Heart (tissue), 3 donors: ENCODE measurements around a stretch of chr7.

DNA sequence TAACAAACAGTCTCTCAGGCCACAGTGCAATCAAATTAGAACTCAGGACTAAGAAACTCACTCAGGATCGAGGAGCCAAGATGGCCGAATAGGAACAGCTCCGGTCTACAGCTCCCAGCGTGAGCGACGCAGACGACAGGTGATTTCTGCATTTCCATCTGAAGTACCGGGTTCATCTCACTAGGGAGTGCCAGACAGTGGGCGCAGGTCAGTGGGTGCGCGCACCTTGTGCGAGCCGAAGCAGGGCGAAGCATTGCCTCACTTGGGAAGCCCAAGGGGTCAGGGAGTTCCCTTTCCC lies 183.3 kb downstream of the ETV1 start:
- RAMPAGE, long total RNA, 2 experiments = no peak in any of the 2 experiments

DNA sequence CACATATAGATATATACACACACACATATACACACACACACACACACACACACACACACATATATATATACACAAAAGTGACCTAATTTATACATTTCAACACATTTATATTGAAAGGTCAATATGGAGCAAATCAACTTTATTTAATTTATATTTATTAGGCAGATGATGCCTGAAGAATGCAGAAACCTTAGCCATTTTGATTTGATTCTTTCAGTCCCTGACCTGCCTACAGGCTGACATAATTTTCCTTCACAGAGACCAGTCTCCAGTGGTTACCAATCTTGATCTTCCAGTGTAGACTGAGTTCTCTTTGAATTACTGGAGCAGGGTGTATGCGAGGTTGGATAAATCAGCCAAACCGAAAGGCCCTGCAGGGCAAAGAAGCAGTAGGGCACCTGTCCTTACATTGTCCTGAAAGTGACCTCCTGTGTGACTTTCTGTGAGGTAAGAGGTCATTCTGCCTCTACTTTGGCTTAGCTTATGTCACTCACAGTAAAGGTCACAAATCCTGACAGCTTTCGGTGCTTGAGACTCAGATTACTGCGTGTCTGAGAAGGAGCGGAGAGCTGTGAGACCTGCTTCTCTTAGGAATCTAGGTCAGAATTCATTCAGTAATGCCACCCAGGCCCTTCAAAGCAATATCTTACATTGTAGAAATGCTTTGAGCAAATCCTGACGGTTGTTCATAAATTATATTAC lies 252.6 kb upstream of the ETV1 start:
- RAMPAGE, long total RNA, 2 experiments = no peak in any of the 2 experiments

GRCh38 chr7:15464098-15464310 lies 97.8 kb downstream of the AGMO start:
- RAMPAGE, long total RNA, 2 experiments = no peak in any of the 2 experiments

GRCh38 chr7:16311059-16311486 lies 110.3 kb downstream of the CRPPA start:
- RAMPAGE, long total RNA, 2 experiments = no peak in any of the 2 experiments

GRCh38 chr7:16801200-16801612 lies 3.6 kb downstream of the AGR2 start:
- RAMPAGE, long total RNA, 2 experiments = no peak in any of the 2 experiments

- RAMPAGE, long total RNA, 2 experiments = no peak in any of the 2 experiments
Observed at GRCh38 chr7:16801673-16801954, 3.2 kb downstream of the AGR2 start.

DNA sequence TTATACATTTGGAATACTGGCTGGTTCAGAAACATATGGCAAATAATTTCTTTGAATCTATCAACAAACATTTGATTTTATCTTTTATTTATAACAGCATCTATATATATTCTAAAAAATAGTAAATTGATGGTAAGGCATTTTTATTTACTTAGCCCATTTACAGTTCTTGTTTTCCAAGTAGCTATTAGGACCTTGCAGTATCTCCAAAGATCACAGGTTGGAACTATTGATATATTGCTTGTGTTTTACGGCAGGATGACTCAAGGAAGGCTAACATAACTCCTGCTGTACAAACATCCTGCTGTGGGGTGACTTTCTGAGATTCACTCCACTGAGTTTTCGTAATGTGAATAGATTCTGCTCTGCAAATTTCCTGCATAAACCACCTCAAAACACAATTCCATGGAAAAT lies 971 bp downstream of the AGR2 start:
- RAMPAGE, long total RNA, 2 experiments = no peak in any of the 2 experiments

DNA sequence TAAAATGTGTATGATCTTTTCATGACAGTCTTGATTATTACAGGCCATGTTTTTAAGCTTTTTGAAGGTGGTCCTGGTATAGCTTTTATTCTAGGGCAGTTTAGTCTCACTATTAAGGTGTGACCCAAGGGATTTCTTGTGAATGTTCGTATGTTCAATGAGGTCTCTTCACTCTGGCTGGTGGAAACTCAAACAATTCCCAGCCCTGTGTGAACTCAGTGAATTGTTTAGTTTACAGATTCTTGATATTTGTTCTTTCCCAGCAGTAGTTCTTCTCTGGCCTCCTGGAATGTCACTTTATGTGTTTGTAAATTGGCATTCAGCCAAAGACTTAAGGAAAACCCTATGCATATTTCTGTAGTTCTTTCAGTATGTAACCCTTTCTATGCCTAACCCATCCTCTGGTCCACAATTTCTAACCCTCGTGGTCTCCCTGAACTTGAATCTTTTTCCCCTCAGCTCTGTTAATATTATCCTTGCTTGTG lies 23.4 kb upstream of the AGR3 start:
- RAMPAGE, long total RNA, 2 experiments = no peak in any of the 2 experiments

- RAMPAGE, long total RNA, 2 experiments = no peak in any of the 2 experiments
Observed at GRCh38 chr7:17185581-17186037, 112.8 kb upstream of the AHR start.

DNA sequence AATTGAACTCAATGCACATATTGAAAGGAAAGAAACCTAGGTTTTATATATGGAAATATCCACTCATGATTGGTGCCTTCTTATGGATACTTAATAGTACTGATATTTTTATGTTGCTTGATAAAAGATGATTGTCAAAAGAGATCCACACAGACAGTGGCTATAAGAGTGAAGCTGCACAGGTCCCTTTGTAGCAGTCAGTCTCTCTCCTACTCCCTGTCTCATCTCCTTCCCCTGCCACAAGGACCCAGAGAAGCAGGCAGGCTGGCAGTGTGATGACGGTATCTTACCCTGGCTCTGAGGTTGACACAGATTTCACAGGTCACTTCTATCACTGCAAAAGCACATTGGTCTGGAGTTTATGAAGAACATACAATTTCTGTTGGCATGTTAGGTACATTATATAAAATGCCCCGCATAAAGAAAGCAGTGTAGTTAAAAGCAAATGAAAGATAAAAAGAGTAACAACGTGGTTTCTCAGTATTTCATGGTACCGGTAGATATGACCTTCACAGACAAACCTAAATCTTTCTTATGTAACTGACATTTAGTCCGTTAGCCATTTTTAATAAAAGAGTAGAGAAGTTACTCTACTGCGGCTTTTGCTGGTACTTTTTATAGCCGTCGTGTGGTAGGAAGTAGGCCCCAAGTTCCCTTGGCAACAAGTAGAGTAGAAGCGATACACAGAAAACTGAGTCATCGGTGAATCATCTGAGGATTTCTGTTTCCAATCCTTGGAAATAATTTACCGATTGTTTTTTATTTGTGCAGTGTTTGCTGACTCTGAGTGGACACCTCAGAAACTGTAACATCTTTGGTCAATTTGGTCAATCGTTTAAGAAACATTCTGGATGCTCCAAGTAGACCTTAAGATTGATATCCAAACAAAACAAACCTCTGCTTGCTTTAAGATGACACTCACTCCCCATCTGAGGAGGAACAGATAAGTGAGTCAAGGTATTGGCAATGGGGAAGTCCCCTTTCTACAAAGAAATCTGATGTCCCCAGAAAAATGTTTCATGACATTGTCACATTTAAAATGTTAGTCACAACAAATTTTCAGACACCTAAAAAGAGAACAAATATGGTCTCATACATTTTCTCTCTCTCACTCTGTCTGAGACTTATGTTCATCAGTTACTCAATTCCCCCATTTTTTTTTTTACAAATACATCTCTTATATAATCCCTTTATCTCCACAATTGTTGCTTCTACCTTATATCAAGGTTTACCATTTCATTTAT lies 64.1 kb upstream of the AHR start:
- RAMPAGE, long total RNA, 2 experiments = no peak in any of the 2 experiments

DNA sequence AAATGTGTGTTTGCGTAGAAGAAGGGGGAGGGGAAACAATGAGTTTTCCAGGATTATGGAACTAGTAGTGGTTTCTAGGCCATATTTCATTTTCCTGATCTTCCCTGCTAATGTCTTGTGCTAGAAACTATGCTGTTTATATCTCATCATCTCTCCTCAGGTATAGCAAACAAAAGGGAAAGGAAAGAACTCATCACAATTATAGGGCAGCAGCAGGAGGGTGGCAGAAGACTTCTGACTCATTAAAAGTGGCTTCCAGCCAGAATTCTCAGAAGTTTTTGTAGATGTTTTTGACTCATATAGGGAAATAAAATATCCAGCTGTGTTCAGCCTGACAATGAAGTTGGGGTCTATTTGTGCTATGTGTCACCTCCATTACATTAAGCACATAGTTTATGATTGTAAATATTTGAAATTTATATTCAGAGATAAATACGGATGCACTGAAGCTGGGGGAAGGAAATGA lies 6.5 kb downstream of the AHR start:
- RAMPAGE, long total RNA, 2 experiments = no peak in any of the 2 experiments

GRCh38 chr7:17370122-17370437 lies 71.6 kb downstream of the AHR start:
- RAMPAGE, long total RNA, 2 experiments = no peak in any of the 2 experiments

GRCh38 chr7:17507935-17508192 lies 209.4 kb downstream of the AHR start:
- RAMPAGE, long total RNA, 2 experiments = no peak in any of the 2 experiments

- RAMPAGE, long total RNA, 2 experiments = no peak in any of the 2 experiments
Observed at GRCh38 chr7:17861887-17862299, 78.4 kb downstream of the SNX13 start.

GRCh38 chr7:17886623-17887302 lies 53.5 kb downstream of the SNX13 start:
- RAMPAGE, long total RNA, 2 experiments = no peak in any of the 2 experiments

GRCh38 chr7:18496100-18496573 lies 588 bp downstream of the HDAC9 start:
- RAMPAGE, long total RNA, 2 experiments = no peak in any of the 2 experiments

GRCh38 chr7:19080054-19080424 lies 37.4 kb downstream of the TWIST1 start:
- RAMPAGE, long total RNA, 2 experiments = no peak in any of the 2 experiments

- RAMPAGE, long total RNA, 2 experiments = no peak in any of the 2 experiments
Observed at GRCh38 chr7:19112115-19112755, 5.2 kb downstream of the TWIST1 start.

- RAMPAGE, long total RNA, 2 experiments = no peak in any of the 2 experiments
Observed at GRCh38 chr7:19116132-19116276, 1.4 kb downstream of the TWIST1 start.

DNA sequence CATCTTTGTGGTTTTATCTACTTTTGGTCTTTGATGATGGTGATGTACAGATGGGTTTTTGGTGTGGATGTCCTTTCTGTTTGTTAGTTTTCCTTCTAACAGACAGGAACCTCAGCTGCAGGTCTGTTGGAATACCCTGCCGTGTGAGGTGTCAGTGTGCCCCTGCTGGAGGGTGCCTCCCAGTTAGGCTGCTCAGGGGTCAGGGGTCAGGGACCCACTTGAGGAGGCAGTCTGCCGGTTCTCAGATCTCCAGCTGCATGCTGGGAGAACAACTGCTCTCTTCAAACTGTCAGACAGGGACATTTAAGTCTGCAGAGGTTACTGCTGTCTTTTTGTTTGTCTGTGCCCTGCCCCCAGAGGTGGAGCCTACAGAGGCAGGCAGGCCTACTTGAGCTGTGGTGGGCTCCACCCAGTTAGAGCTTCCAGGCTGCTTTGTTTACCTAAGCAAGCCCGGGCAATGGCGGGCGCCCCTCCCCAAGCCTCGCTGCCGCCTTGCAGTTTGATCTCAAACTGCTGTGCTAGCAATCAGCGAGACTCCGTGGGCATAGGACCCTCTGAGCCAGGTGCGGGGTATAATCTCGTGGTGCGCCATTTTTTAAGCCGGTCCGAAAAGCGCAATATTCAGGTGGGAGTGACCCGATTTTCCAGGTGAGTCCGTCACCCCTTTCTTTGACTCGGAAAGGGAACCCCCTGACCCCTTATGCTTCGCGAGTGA lies 49.1 kb upstream of the FERD3L start:
- RAMPAGE, long total RNA, 2 experiments = no peak in any of the 2 experiments